ENCODE measurements around a stretch of chr6.

DNA sequence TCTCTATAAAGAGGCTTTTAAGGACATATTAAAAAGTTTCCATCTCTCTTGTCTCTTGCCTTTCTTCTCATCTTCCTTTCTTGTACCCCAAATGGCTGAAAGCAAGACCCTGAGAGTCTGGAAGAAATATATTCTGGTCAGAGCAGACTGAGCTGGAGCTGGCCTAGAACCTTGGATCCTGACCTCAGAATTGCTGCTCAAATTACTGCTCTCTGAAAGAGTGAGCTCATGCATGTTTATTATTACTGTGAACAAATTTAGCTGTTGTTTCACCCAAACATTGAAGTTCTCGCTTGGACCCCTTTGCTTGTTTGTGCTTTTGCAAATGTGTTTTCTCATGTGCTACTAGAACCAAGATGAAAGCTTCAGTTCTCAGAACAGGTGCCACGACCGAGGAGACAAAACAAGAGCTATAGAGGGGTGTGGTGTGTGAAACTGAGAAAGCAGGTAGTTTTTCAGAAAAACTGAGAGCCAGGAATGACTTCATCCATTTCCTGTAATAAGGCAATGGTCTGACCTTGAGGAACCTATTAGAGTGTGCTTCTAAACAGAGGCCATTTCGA, 50.0 kb upstream of the ESR1 start:
- PRO-cap = no peak

GRCh38 chr6:151808476-151808813, 963 bp downstream of the ESR1 start:
- PRO-cap = no peak

GRCh38 chr6:151813826-151814287, 6.4 kb downstream of the ESR1 start:
- PRO-cap = no peak

- PRO-cap = unidirectional peak, minus-strand start at chr6:152185011; unidirectional peak, minus-strand start at chr6:152185477
Observed at GRCh38 chr6:152184742-152185850, 377.6 kb downstream of the ESR1 start.

- PRO-cap = no peak
Observed at GRCh38 chr6:152673142-152673727, 24.5 kb upstream of the MYCT1 start.

DNA sequence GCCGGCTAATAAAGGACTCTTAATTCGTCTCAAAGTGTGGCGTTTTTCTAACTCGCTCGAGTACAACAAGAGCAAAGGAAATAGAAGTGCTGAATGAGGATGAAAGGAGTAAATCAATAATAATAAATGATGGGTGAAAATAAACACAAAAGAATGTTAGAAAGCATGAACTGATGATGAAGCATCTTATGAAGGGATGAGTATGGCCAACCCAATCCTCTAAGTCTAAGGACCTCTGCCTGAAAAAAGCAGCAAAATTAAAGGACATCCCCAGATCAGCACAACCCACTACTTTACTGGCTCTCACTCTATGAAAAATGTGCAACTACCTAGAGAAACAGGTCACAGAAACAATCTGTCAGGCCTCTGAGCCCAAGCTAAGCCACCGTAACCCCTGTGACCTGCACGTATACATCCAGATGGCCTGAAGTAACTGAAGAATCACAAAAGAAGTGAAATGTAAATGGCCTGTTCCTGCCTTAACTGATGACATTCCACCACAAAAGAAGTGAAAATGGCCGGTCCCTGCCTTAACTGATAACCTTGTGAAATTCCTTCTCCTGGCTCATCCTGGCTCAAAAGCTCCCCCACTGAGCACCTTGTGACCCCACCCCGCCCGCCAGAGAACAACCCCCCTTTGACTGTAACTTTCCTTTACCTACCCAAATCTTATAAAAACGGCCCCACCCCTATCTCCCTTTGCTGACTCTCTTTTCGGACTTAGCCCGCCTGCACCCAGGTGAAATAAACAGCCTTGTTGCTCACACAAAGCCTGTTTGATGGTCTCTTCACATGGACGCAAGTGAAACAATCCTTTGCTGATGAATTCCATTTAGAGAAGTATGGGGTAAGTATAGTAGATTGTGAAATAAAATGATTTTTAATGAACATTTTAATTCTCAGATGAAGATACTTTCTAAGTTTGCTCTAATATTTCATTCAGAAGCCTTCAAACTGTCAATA, 14.8 kb upstream of the MYCT1 start:
- PRO-cap = no peak

GRCh38 chr6:152701772-152702399, 4.2 kb downstream of the MYCT1 start:
- PRO-cap = no peak

DNA sequence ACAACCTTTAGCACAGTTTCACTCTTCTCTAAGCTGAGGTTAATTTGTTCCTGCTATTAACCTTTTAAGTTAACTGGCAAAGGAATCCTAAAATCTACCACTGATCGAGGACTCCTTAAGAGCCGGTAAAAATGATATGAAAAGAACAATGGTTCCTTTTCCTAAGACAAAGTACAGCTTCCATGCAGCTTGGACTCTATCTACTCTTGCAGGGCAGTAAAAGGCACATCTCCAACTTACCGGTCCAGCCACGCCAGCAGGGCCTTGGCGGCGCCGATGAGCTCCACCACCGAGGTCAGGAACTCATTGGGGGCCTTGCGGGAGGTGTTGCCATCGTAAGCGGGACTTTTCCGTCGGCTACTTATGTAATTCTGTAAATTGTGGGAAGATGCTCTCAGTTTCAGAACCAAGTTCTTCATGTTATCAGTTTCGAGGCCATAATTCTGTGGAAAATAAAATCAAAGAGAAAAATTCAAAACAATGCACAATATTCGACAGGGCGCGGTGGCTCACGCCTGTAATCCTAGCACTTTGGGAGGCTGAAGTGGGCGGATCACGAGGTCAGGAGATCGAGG, 68.5 kb downstream of the CNKSR3 start:
- PRO-cap = no peak

DNA sequence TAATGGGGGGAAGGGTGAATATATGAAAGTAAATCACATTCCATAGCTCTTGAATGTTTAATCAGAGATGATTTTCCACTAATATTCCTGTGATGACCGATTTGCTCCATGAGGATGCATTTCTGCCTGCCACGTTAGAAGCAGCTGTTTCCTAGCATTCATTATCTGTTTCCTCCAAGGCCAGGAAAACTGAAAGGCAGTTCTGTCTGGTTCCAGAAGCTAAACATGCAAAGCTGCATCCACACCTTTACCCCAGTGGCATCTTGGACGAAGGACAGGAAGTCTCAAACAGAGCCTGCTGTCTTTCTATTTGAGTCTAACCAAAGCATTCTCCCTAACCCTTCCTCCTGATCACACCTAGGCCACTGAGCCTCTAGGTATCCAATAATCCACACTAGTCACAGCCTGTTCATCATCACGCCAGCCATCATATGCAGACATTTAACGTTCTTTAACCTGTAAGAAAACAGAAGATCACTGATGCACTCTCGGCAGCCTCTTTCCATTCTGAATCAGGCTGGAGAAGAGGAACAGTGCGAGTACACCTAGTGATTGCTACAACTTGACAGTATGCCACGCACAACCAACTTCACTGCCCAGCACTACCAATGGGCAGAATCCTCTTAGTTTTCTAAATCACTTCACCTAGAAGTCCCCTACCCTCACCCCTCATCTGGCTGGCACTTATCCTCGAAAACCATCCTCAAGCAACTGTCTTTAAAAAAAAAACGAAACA, 27.5 kb downstream of the CNKSR3 start:
- PRO-cap = no peak

DNA sequence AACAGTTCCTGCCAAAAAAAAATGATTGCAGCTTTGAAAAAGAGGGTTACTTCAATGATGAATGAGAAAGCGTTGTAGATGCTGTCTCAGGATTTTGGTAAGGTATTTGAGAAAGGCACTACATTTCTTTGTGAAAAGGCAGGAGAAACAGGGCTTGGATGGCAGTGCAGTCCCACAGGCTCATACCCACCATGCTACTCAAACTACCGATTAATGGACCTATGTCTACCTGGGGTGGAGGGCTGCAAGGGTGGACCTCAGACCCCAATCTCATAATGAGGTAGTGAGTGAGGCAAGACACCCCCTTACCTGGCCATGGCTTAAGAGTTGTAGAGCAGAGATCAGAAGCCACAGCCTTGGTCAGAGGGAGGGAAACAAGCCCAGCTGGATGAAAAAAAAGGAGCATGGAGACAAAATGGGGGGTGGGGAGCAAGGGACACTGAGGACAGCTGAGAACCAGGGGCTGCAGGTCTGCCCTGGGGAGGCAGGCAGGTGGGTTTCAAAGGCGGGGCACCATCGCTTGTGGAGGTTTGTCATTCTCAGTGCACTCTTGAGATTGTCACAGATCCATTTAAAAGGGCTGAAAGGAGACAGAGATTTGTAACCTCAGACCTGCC, 105.7 kb upstream of the TIAM2 start:
- PRO-cap = no peak

GRCh38 chr6:155221144-155221529, 42.7 kb upstream of the CLDN20 start:
- PRO-cap = no peak

DNA sequence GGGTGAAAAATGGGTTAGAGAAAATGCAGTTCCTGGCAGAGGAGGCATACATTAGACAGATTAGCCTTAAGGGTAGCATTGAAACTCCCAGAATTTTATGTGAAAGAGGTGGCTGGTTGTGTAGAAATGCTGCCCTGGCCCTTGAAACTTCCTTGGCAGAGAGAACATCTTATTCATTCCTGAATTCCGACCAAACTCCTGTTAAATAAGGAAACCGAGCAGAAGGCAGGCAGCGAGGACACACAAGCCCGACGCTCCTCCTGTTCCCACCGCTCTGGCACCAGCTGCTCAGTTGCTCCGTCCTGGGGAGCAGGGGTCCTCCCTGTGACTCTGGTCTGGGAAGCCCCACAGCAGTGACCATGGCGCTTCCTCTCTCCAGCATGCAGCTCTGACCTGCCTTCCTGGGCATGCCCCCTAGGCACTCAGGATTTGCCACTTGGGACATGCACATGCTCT, 35.2 kb upstream of the CLDN20 start:
- PRO-cap = no peak

- PRO-cap = no peak
Observed at GRCh38 chr6:155256319-155256986, 7.4 kb upstream of the CLDN20 start.

DNA sequence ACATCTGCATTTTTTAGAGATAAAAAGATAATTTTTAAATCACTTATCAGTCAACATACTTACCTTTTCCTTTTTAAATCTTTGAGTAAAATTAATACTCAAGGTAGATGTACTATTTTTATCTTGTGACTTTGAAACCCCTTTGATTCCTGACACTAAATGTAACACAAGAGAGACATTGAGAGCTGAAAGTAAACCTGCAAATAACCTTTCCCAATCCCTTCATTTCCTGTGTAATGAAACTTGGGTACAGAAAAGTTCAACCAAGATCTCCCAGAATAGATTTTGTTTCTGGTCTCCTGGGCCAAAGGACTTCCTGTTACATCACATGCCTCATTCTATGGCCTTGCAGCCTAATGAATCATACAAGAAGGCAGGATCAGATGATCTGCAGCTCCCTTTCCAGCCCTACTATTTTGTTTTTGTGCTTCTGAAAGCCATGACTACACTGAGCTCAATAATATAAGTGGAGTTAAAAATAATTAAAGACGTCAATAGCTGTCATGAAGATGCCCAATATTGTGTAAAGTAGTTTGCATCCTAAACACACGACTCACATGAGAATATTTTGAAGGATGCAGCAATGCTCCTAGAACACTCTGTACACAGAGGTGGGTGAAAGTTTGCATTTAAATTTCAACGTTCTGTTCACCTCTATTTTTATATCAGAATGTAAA, 73.3 kb upstream of the NOX3 start:
- PRO-cap = no peak

- PRO-cap = no peak
Observed at GRCh38 chr6:156175005-156175385, 602.2 kb upstream of the ARID1B start.

GRCh38 chr6:156175932-156176591, 601.1 kb upstream of the ARID1B start:
- PRO-cap = no peak

DNA sequence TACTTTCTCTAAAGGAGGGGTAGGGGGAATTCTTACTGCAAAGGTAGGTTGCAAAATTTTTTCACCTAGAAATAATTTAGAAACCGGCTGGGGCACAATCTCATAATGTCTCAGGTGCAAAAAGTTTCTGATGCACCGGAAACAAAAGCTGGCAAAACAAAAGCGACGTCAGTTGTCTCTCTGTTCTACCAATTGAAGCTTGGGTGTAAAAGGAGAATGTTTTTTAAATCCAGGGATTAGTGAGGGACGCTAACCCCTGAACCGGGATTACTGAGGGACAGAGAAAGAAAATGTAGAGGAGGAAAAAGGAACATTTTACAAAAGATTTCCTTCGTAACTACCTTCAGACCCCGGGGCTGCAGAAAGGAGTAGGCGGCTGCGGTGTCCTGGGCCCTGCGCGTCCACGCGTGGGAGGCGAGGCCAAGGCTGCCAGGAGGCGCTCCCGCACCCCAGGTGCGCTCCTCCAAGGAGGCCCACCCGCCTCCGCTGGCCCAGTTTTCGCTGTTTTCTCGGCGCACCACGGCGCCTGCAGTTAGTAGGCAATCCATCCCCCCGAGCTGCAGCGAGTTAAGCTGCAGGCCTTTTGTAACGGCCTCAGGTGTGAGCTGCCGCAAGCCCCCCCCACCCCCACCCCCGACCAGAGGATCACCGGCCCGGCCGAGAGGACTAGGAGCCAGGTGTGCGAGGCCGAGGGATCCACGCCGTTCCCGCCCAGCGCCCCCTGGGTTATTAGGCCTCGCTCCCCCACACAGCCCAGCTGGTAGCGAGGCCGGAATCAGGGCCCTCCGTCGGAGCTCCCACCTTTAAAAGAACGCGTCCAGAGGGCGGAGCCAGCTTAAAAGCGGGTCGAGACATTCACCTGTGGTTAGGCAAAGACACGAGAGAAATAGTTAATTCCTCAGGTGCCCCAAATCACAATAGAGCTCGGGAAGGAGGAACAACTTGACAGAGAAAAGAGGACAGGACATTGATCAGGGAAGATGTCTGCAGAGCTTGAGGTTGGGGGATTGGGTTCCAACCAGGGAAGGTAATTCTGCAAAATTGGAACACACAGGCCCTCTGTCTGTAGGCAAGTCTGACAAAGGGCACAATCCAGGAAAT, 380.3 kb upstream of the ARID1B start:
- PRO-cap = no peak

DNA sequence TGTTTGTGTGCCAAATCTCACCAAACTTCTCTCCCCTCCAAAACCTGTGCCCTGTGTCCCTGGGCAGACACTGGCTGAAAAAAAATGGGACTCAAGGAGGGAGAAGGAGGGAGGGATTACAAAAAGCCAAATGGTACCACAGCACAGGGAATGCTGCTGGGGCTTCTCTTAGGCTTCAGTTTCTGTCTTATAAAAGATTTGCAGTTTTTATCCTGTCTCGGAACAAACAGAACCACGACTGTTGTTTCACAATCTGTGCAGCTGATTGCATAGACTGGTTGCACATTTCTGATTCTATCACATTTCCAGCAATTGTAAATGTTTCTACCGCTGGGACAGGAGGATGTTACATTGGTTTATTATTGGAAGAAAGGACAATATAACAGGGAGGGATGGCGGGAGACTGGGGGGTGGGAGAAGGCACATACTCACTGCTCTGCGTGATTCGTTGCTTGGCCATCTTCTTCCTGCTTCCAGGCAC, 73.5 kb upstream of the ARID1B start:
- PRO-cap = no peak

GRCh38 chr6:156827359-156827755, 50.2 kb downstream of the ARID1B start:
- PRO-cap = no peak

DNA sequence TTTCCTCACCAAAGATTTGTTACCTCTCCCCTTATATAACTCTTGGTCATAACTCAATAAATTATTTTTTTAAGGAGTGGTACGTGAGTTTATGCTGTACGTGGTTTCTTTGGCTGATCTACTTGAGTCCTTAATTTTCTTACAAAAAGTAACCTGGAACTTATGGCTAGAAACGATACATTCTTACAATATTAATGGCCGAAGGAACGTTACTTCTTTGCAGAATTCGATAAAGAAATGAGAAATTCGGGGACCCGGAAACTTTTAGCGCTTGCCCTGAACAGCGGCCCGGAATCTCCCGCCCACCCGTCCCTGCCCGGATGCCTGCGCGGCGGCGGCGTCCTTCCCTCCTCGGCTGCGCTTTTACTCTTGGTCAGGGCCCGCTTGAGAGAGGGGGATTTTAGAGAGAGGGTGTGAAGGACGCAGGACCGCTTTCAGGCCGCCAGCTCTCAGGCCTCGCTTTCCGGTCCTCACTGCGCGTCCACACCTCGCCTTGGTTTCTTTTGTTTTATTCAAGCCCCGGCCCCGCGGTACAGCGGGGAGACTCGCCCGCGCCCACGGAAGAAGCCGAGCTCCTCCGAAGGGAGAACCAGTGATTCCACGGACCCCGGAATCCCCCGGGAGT, 243.7 kb downstream of the ARID1B start:
- PRO-cap = bidirectional peak, plus-strand start at position 309 of the sequence, minus-strand start at position 365 of the sequence

All from colonic mucosa (tissue), 1 donor.